Kidney epithelial cell (primary cell): Measurements from ENCODE around the genes ZNF644 and RPL5.

DNA sequence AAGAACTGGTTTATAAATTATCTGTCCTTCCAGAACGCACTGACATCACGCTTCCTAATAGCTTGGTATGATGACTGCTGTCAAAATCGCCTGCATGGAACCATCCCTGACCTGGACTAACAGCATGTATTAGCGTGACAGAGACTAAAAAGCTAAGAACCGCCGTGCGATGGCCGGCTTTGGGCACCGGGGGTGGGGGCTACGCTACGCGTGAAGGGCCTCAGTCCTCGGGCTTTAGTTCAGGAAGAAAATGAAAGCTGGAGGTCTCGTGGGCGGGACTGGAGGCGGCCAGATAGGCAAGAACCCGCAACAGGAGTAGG lies 133.4 kb upstream of the BARHL2 start:
- RAMPAGE, long total RNA, result no peak
- RRBS, result no CpG with 5 or more reads among the region's 17 CpGs

- RAMPAGE, long total RNA, result no peak
- RRBS, result no CpG with 5 or more reads among the region's 5 CpGs
Observed at GRCh38 chr1:90950996-90951875, 70.6 kb downstream of the ZNF644 start.

DNA sequence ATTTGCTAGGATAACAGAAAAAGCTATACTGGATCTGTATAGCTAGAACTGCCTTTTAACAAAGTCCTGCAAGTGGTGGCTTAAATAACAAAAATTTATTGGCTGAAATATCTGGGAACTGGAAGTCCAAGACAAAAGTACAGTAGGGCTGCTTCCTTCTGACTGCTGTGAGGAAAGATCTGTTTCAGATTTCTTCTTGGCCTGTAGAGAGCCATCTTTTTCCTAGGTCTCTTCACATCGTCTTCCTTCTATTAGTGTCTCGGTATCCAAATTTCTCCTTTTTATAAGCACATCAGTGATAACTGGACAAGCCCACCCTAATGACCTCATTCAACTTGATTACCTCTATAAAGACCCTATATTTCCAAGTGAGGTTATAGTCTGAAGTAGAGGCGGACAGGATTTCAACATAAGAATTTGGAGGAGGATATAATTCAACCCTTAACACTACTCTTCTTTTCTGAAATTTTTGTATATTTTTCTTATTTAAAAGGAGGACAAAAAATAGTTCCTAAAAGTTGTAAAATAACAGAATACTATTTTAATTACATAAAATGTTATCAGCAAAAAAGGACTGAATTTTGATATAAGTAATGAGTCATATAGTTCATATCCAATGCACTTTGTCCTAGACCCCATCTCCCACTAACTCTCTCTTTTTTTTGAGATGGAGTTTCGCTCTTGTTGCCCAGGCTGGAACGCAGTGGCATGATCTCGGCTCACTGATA lies 56.6 kb downstream of the ZNF644 start:
- RAMPAGE, long total RNA, result no peak
- RRBS, result no CpG with 5 or more reads among the region's 6 CpGs

DNA sequence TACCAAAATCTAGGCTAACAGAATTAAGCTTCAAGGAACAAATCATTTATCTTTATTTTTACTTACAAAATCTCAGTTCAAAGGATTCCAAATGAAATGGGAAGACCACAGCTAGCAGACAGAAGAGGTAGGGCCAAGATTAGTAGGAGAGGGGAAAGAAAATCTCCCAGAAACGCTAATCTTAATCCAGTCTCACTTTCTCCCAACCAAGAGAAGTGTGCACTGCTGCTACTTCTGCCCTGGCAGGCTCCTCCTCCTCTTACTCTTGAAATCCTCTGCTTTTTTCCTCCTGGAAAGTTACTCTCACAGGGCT lies 4.6 kb downstream of the ZNF644 start:
- RAMPAGE, long total RNA, result no peak
- RRBS, result no CpG with 5 or more reads among the region's 1 CpG

- RAMPAGE, long total RNA, result start-site peak on the minus strand at chr1:91021965-91022143, 466 and 351 reads in 2 replicates
- RRBS, result 1% methylated on average over 12 of the region's 53 CpGs
Observed at GRCh38 chr1:91021850-91022587, at the start of gene ZNF644. Gene ZNF644, minus strand, starts transcription at chr1:91022035.

- RAMPAGE, long total RNA, result no peak
- RRBS, result no CpG with 5 or more reads among the region's 15 CpGs
Observed at GRCh38 chr1:91571707-91572648, 71.3 kb downstream of the CDC7 start.

DNA sequence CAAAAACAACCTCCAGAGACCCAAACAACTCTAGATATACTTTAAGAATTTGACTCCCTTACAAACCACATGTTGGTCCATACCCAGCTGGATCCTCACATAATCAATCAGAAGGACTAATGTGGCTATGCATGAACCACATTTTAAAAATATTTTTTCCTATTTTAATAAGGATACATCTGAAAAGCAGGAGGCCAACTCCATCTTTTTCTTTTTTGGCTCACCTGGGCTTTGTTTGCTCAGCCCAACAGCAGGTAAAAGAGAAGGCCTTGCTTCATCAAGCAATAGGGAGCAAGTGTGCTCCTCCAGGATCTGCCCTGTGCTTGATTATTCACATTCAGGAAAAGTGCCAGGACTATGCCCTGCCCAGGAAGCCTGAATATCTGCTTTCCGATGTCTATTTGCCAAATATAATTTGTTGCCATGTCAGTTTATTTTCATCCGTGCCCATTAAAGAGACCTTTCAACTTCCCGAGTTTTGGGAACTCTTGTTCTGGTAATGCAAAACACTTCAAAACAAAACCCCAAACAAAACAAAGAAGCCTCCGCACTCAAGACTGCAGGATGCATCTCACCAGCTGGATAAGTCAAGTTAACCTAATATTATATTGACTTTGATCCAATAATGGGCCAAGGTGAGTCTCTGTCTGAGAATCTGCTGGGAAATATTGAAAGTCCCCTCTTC lies 185.3 kb downstream of the CDC7 start:
- RAMPAGE, long total RNA, result no peak
- RRBS, result no CpG with 5 or more reads among the region's 4 CpGs

DNA sequence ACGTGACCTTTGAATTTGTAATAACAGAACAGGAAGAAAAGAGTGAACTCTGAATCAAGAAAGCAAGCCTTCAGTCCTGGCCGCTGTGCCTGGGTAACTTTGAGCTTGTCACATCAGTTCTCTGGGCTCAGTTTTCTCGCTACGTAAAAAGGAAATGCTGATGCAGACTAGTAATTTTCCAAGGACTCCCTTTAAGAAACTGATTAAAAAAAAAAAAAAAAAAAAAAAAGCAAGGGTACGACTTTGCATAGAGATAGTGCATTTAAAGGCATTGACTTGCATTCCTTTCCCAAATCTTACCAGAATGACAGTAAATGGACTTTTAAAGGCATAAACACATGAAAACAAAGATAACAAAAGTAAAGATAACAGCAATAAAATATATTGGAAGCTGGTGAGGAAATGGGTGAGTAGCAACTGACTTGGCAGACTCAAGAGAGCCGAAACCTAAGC lies 189.0 kb downstream of the CDC7 start:
- RAMPAGE, long total RNA, result no peak
- RRBS, result no CpG with 5 or more reads among the region's 6 CpGs

GRCh38 chr1:91712137-91712799 lies 173.7 kb downstream of the TGFBR3 start:
- RAMPAGE, long total RNA, result no peak
- RRBS, result no CpG with 5 or more reads among the region's 8 CpGs

DNA sequence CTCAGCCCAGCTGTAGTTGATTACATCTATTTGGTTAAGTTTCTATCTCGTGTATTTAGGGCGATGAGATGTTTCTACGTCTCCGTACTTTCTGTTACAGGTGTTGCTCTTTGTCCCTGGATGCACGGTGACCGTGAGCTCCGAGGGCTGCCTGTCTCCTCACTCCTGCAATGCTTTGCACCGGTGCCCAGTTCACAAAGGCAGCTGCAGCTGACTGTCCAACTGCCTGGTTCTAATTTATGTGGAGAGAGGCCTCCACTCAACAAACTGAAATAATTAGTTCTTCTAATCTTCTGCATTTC lies 108.3 kb downstream of the TGFBR3 start:
- RAMPAGE, long total RNA, result no peak
- RRBS, result no CpG with 5 or more reads among the region's 8 CpGs

DNA sequence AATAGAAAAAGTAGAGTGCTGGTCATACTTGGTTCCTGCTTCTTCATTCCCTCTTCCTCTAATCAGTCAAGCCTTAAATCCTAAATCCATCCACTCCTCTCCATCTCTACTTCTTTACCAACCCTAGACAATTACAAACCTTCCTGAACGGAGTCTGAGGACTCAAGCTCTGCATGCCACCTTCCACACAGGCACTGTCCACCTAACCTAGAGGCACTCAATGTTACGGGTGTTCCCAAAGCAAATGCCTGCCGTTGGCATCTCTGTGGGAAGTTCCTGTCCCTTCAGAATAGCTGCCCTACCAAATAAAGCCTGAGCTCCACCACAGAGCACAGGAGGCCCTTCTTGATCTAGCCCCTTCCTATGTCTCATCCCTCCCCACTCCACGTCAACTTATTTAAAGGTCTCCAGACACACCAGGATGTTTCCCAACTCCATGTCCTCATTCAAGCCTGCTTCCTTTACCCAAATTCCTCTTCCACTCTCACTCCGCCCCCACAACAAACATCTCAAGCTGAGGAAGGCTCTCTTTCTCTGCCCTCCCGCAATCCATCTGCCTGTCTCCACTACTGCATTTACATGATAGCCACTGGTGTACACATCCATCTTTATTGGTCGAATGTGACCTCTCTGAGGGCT lies 87.8 kb downstream of the TGFBR3 start:
- RAMPAGE, long total RNA, result no peak
- RRBS, result no CpG with 5 or more reads among the region's 7 CpGs

- RAMPAGE, long total RNA, result no peak
- RRBS, result no CpG with 5 or more reads among the region's 17 CpGs
Observed at GRCh38 chr1:91804199-91805298, 81.4 kb downstream of the TGFBR3 start.

GRCh38 chr1:91886621-91887242 lies 781 bp upstream of the TGFBR3 start:
- RAMPAGE, long total RNA, result no peak
- RRBS, result no CpG with 5 or more reads among the region's 23 CpGs

DNA sequence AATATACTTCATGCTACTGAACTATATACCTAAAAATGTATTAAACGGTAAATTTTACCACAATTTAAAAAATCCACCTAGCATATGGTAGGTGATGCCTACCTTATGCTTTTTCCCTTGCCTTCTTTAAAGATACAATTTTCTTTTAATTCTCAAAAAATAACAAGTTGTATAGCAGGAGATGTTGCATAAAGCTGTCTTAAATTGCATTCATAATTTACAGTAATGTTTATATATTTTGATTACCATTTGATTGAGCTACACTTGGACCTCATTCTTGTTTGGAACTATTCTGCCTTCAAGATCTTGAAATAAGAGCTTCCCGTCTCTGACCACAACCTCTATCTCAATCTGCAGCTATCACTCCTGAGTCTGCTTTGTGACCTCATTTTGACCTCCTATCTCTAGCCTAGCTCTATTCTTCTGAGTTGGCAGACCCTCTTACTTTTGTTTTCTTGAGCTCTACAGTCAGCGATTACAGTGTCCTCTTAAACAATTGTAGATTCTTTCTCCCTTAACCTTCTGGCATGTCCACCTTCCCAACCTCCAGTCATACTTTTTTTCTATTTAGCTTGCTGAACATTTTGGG lies 18.9 kb downstream of the RPAP2 start:
- RAMPAGE, long total RNA, result no peak
- RRBS, result no CpG with 5 or more reads among the region's 3 CpGs

DNA sequence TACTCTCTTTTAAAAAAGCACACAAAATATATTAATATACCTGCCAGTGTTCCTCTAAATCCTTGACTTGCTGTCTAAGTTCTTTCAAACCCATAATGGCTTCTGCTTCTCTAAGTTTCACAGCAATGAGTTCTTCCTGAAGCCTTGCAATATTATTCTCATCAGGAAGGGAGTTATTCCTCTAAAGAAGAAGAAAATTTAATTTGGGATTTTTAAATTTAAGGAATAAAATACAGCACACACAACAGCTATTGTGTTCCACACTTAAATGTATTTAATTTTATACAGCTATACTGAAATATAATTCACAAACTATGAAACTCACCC lies 139.0 kb upstream of the GFI1 start:
- RAMPAGE, long total RNA, result no peak

DNA sequence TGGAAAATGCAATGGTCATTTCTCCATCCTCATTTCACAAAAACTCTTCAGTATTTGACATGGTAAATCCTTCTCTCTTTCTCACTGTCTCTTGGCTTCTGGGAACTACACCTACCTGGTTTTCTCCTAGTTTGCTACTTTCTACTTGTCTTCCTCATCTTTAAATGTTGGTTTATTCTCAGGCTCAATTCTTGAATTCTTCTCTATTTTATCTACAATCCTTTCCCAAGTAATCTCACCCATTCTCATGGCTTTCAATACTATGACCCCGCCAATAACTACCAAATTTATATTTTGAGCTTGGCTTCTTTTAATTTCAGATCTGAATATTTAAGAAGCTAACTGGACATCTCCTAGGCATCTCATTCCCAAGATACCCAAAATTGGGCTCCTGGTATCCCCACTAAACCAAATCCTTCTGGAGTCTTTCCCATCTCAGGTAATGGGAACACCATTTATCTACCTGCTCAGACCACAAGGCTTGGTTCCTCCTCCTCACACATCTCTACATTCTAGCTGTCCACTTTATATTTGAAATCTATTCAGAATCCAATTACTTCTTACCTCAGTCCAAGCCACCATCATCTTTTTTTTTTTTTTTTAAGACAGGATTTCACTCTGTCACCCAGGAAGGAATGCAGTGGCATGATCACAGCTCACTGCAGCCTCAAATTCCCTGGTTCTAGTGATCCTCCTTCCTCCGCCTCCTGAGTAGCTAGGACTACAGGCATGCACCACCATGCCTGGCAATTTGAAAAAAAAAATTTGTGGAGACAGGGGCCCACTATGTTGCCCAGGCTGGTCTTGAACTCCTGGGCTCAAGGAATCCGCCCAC lies 113.5 kb downstream of the EVI5 start:
- RAMPAGE, long total RNA, result no peak
- RRBS, result no CpG with 5 or more reads among the region's 3 CpGs

- RAMPAGE, long total RNA, result no peak
- RRBS, result no CpG with 5 or more reads among the region's 2 CpGs
Observed at GRCh38 chr1:92745061-92745359, 39.9 kb downstream of the EVI5 start.

- RAMPAGE, long total RNA, result start-site peak on the plus strand at chr1:92832037-92832081, 18,079 and 17,181 reads in 2 replicates
- RRBS, result 2% methylated on average over 7 of the region's 61 CpGs
Observed at GRCh38 chr1:92831637-92832574, at the start of gene RPL5. Gene RPL5, plus strand, starts transcription at chr1:92832040.

DNA sequence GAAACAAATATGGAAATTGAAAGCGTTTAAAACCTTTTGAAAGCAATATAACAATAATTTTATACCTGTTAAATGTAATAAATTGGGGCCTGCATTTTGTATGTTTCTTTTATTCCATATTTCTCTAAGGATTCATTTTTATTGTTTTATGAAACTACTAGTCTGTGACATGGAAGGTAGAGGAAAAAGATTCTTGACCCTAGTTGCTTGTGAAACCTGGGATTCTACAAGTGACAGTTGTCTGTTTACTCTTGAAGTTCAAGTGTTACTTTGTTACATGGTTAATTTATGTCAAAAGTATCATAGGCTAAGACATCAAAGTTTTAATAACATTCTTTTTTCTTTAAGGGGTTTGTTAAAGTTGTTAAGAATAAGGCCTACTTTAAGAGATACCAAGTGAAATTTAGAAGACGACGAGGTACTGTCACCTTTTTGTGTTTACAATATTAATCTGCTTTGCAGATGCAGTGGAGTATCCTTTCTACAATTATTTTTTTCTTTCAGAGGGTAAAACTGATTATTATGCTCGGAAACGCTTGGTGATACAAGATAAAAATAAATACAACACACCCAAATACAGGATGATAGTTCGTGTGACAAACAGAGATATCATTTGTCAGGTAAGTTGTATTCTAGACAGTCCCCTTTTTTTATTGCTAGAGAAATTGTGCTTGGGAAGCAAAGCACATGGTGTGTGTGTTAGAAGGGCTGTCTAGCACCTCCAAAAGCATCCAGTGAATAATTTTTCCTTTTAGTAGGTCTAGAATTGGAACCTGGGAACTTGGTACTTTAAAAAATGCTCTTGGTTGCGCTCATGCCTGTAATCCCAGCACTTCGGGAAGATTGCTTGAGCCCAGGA lies 1.4 kb downstream of the RPL5 start:
- RAMPAGE, long total RNA, result no peak
- RRBS, result no CpG with 5 or more reads among the region's 8 CpGs

- RAMPAGE, long total RNA, result no peak
- RRBS, result no CpG with 5 or more reads among the region's 6 CpGs
Observed at GRCh38 chr1:92836867-92837771, 5.3 kb downstream of the RPL5 start.